Measurements from ENCODE around the gene B3GALT6.

DNA sequence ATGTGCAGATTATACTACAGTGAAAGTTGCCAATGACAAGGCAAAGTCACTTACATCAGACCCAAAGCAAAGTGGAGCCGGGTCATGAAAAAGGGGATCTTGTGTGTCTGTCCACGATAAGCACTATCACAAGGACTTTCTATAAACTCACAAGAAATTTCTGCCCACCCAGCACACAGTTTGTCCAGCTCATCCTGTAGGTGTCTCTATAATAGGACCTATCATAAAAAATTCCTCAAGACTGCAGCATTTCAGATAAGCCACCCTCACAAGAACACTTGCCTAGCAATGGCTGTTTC lies 50.3 kb downstream of the OR4F5 start:
- RRBS: no CpG with 5 or more reads among the region's 2 CpGs
CAGE:
- cytosol, long polyA plus RNA: no peak
- long polyA plus RNA: no peak
- nucleus, long polyA plus RNA: no peak

DNA sequence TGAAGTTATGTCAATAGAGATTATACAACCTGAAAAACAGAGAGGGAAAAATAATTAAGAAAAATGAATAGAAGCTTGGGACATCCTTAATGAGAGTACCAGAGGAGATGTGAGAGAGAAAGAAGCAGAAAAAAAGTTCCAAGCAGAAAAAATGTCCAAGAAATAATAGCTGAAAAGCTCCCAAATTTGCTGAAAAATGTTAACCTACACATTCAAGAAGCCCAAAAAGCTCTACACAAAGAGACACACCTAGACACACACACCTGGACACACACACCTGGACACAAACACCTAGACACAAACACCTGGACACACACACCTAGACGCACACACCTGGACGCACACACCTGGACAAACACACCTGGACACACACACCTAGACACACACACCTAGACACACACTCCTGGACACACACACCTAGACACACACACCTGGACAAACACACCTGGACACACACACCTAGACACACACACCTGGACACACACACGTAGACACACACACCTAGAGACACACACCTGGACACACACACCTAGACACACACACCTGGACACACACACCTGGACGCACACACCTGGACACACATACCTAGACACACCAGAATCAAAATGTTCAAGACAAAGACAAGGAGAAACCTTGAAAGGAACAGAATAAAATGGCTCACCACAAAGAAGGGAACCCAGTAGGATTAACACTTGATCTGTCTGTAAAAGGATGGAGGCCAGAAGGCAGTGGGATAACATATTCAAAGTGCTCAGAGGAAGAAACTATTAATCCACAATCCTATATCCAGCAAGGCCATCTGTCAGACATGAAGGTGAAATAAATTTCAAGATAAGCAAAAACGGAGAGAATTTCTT lies 84.4 kb upstream of the SAMD11 start:
- RRBS: no CpG with 5 or more reads among the region's 5 CpGs
CAGE:
- cytosol, long polyA plus RNA: no peak
- long polyA plus RNA: no peak
- nucleus, long polyA plus RNA: no peak

- RRBS: no CpG with 5 or more reads among the region's 8 CpGs
CAGE:
- cytosol, long polyA plus RNA: no peak
- long polyA plus RNA: no peak
- nucleus, long polyA plus RNA: no peak
Measured at GRCh38 chr1:875772-876006, 48.0 kb upstream of the SAMD11 start.

DNA sequence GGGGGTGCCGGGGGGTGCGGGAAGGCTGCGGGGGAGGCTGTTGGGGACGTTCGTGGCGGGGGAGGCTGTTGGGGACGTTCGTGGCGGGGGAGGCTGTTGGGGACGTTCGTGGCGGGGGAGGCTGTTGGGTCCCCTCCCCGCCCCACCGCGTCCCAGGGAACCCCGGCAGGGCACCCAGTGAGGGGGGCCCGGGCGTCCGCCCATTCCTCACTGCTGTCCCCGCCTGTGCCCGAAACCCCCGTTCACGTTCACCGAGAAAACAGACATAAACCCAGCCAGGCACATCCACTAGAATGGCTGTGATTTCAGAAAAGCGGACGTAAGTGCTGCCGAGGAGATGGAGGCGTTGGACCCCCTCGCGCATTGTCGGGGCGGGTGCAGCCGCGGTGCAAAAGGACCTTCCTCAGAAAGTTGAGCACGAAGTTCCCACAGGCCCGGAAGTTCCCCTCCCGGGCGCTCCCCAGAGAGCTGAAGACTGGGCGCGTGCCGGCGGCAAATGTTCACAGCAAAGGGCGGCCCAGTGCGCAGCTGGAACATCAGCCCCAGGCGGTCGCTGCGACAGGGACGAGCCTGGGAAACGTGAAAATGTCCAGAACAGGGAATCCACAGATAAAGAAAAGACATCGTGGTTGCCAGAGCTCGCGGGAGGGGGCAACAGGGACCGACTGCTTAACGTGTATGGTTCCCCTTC lies 18.6 kb upstream of the SAMD11 start:
- RRBS: no CpG with 5 or more reads among the region's 54 CpGs
CAGE:
- cytosol, long polyA plus RNA: no peak
- long polyA plus RNA: no peak
- nucleus, long polyA plus RNA: no peak

DNA sequence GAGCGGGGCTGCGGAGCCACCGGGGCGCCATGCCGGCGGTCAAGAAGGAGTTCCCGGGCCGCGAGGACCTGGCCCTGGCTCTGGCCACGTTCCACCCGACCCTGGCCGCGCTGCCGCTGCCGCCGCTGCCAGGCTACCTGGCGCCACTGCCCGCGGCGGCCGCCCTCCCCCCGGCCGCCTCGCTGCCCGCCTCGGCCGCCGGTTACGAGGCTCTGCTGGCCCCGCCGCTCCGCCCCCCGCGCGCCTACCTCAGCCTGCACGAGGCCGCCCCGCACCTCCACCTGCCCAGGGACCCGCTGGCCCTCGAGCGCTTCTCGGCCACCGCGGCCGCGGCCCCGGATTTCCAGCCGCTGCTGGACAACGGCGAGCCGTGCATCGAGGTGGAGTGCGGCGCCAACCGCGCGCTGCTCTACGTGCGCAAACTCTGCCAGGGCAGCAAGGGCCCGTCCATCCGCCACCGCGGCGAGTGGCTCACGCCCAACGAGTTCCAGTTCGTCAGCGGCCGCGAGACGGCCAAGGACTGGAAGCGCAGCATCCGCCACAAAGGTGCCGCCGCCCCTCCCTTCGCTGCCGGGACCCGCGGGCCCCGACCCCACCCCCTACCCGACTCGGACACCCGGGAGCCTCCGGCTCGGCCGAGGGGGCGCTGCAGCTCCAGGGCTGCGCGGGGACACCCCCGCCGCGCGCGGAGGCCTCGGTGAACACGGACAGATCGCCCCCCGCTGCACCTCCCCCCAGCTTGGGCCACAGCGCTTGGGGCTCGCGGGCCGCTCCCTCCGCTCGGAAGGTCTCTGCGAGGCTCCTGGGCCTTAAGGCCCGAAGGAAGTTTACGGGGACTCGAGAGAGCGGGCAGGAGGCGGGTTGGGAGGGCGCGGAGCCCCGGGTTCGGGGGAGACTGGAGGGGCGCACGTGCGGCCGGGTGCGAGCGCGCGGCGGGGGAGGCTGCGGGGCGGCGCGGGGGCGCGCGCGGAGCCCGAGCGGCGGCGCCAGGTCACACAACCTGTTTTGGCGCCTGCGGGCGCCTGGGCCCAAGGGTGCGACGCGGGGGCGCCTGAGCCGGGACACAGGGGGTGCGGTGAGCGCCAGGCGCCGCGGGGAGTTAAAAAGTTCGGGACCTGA lies 1.0 kb downstream of the SAMD11 start:
- RRBS: 1% methylated on average over 17 of the region's 149 CpGs
CAGE:
- cytosol, long polyA plus RNA: no peak
- long polyA plus RNA: no peak
- nucleus, long polyA plus RNA: no peak

- RRBS: 46% methylated on average over 3 of the region's 27 CpGs
CAGE:
- cytosol, long polyA plus RNA: no peak
- long polyA plus RNA: no peak
- nucleus, long polyA plus RNA: no peak
Measured at GRCh38 chr1:974541-975562, 7.0 kb downstream of the PERM1 start.

DNA sequence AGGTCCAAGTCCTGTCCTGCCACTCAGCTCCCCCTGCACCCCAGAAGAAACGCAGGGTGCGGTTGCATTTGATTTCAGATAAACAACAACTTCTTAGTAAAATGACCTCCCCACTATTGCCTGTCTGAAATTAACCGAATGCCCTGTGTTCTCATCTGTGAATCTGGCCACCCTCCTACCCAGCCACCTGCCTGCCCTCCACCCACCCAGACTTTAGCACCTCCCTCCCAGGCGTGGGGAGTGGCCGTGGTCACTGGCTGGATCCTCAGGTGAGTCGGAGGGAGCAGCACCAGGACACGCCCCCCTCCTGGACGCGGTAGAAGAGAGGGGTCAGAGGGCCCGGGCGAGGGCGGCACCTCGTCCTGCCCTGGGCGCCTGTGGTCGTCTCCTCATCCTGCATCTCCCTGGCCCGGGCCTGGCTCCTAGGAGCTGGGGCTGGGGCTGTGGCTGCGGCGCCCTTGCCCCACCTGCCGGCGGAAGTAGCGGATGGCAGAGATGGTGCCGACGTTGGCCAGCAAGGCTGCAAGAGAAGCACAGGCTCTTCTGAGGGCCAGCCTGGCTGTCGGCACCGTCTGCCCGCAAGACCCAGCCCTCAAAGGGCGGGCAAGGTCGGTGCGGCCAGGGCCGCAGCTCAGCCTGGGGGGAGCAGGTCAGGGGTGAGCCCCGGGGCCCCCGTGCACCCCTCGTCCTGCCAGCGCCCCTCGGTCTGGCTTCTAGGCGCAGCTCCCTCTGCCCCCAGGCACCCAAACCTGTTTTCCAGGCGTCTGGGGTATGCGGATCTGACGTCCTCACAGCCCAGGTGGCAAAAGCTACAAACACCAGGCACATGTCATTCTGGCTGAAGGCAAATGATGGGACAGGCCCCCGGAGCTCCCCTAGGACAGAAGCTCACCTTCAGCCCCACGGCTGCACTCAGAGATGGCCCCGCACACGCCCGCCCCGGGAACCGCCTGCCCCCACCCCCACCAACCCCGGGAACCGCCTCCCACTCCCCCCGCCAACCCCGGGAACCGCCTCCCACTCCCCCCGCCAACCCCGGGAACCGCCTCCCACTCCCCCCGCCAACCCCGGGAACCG lies 5.8 kb downstream of the PERM1 start:
- RRBS: 3% methylated on average over 15 of the region's 57 CpGs
CAGE:
- cytosol, long polyA plus RNA: no peak
- long polyA plus RNA: no peak
- nucleus, long polyA plus RNA: no peak

GRCh38 chr1:1061875-1062482 lies 12.1 kb downstream of the RNF223 start:
- RRBS: 9% methylated on average over 4 of the region's 17 CpGs
CAGE:
- cytosol, long polyA plus RNA: no peak
- long polyA plus RNA: no peak
- nucleus, long polyA plus RNA: no peak

DNA sequence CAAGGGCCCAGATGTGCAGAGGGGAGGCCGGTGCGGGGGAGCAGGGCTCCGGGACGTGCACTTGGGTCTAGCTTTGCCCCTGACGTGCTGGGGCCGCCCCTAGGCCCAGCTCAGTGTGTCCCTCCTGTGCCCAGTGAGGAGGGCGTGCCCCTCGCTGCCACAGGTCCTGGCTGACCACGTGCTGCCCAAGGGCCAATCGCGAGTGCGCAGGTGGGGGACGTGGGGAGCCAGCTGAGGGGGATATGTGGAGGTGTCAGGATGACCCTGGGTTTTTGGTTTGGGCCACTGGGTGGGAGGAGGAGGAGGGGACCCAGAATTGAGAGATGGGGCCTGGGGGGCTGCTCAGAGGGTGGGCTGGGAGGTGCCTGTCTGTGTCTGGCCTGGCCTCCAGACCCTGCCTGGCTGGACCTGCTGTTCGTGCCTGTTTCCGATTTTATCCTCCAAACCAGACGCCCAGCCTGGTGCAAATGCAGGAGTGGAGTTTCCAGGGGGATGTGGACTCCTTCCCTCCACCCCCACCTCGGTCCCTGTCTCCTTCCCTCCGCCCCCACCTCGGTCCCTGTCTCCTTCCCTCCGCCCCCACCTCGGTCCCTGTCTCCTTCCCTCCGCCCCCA lies 6.1 kb upstream of the RNF223 start:
- RRBS: 0% methylated on average over 1 of the region's 22 CpGs
CAGE:
- cytosol, long polyA plus RNA: no peak
- long polyA plus RNA: no peak
- nucleus, long polyA plus RNA: no peak

DNA sequence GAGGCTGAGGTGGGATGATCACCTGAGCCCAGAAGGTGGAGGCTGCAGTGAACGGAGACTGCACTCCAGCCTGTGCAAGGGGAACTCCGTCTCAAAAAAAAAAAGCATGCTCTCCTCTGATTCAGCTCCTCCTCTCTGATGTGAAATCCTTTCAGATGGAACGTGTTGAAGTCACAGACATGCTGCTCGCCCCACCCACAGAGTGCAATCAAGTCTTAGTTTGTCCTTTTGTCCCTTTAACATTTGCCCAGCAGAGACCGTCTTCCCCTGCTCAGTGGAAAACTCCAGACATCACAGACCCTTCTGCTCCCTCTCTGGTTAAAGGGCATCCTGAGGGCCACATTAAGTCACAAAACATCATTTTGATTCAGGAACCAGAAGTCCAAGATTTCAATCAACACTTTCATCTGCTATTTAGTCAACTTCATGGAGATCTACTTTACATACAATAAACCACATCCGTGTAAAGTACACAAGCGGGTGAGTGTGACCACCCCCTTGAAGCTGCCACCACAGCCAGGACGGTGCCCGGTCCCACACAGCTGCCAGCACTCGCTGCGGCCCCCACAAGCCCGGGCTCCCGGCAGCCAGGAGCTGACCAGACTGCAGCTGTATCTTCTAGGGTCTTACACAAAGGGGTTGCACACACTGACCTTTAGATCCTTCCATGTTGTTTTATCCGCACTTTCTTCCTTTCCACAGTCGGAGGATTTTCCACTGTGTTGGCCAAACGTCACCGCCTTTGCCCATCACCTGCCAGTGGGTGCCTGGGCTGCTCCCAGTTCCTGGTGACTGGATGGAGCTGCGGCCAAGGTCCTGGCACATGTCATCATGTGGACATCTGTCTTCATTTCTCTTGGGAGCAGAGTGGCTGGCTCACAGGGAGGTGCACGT lies 19.1 kb upstream of the RNF223 start:
- RRBS: 97% methylated on average over 4 of the region's 19 CpGs
CAGE:
- cytosol, long polyA plus RNA: no peak
- long polyA plus RNA: no peak
- nucleus, long polyA plus RNA: no peak

DNA sequence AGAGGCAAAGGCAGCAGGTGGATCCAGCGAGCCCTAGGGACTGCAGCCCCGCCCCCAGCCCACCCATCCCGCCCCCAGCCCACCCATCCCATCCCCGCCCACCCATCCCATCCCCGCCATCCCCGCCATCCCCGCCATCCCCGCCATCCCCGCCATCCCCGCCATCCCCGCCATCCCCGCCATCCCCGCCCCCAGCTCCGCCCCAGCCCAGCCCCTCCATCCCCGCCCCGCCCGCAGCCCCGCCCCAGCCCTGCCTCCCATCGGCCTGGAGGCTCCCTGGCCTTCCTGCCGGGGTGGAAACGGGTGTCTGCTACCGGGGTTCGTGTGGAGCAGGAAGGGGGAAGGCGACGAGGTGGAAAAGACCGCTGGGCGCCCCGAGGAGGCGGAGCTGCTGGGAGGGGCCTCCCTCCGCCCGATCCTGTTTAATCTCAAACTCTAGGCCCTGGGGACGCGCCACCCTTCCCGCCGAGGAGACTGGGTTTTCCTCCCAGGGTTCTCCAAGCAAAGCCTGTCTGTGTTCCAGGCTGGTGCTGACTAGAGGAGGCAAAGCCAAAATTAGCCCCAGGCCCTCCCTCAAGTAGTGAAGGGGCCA lies 16.3 kb upstream of the TTLL10 start:
- RRBS: no CpG with 5 or more reads among the region's 35 CpGs
CAGE:
- cytosol, long polyA plus RNA: no peak
- long polyA plus RNA: no peak
- nucleus, long polyA plus RNA: no peak

- RRBS: 96% methylated on average over 7 of the region's 31 CpGs
CAGE:
- cytosol, long polyA plus RNA: no peak
- long polyA plus RNA: no peak
- nucleus, long polyA plus RNA: no peak
Measured at GRCh38 chr1:1221389-1222255, 7.7 kb upstream of the TNFRSF4 start.

DNA sequence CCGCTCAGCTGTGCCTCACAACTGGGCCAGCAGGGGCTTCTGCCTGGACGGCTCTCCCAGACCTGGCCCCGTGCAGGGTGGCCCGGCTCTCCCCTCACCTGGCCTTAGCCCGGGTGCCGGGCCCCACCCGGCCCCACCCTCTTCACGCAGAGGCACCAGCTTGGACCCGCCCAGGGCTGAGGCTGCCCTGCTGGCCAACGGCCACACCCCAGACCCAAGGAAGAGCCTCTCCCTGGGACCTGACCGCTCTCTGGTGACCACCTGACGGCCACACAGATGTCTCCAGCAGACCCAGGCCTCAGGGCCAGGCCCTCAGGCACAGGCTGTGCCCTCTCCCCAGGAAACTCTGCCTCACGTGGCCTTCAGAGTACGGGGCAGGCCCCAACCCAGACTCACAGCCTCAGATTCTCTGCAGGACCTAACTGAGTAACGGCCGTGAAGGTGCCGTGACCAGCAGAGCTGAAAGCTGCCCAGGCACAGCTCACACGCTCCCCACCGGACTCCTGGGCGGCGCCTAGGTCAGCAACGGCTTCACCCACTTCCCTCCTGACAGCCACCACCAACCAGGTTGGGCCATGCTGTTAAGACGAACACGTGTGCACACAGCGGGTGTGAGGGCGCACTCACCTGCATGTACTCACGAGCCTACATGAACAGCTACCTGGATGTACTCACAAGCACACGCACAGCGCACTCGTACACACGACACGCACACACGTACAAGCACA lies 8.5 kb upstream of the TNFRSF4 start:
- RRBS: no CpG with 5 or more reads among the region's 33 CpGs
CAGE:
- cytosol, long polyA plus RNA: no peak
- long polyA plus RNA: no peak
- nucleus, long polyA plus RNA: no peak

DNA sequence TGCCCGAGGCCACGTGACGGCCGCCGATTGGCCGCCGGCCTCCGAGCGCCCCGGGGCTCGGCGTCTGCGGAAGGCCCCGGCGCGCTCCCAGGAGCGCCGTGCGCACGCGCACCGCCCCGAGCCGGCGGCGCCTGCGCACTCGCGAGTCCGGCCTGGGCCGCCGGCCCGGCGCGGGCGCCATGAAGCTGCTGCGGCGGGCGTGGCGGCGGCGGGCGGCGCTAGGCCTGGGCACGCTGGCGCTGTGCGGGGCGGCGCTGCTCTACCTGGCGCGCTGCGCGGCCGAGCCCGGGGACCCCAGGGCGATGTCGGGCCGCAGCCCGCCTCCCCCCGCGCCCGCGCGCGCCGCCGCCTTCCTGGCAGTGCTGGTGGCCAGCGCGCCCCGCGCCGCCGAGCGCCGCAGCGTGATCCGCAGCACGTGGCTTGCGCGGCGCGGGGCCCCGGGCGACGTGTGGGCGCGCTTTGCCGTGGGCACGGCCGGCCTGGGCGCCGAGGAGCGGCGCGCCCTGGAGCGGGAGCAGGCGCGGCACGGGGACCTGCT lies at the start of gene B3GALT6:
B3GALT6 (plus strand) TSS at position 138 of the 538 bp plus-strand sequence.
- RRBS: 1% methylated on average over 26 of the region's 99 CpGs
CAGE:
- cytosol, long polyA plus RNA: no peak
- long polyA plus RNA: no peak
- nucleus, long polyA plus RNA: no peak

GRCh38 chr1:1234462-1235248 lies 2.6 kb downstream of the B3GALT6 start:
- RRBS: no CpG with 5 or more reads among the region's 34 CpGs
CAGE:
- cytosol, long polyA plus RNA: no peak
- long polyA plus RNA: no peak
- nucleus, long polyA plus RNA: no peak

GRCh38 chr1:1281356-1282396 lies 1.4 kb downstream of the SCNN1D start:
- RRBS: 54% methylated on average over 13 of the region's 31 CpGs
CAGE:
- cytosol, long polyA plus RNA: no peak
- long polyA plus RNA: no peak
- nucleus, long polyA plus RNA: no peak

DNA sequence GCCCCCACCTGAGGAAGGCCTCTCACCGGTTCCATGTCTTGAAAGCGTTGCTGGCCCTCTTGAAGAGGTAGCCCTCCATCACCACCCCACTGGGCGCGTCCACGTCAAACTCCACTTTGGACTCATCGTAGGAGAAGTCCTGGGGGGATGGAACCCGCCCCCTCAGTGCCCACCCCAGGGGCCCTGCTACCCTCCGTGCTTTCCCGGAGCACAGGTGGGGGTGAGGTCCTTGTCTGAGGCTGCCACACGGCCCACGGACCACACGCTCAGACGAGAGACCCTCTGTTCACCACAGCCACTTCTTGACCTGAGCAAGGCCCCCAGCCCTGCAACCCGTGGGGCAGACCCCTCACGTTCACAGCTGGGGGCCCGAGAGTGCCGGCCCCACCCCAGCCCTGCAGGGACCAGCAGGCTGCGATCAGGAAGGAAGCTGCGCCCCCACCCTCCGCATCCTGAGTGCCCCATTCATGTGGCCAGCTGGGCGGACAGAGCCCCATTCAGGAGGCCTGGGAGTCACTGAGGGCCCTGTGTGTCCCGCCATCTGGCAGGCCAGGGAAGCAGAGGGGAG lies 9.1 kb downstream of the ACAP3 start:
- RRBS: no CpG with 5 or more reads among the region's 22 CpGs
CAGE:
- cytosol, long polyA plus RNA: no peak
- long polyA plus RNA: no peak
- nucleus, long polyA plus RNA: no peak

DNA sequence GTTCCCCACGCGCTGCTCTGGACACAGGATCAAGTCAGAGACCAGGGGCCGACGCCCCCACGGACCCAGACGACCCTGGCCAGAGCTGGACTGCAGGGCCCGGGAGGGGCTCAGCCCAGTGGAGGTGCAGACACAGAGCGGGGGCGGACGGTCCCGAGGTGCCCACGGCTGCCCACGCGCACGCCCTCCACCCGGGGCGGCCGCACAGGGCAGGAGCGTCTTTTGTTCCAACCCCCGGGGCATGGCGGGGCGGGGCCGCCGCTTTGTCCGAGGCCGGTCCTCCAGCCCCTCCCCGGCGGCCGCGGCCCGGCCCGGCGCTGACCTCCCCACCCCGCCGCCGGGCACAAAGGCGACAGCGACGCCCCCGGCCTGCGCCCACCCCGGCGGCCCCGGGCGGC lies 364 bp downstream of the ACAP3 start:
- RRBS: under 1% methylated on average over 15 of the region's 45 CpGs
CAGE:
- cytosol, long polyA plus RNA: no peak
- long polyA plus RNA: no peak
- nucleus, long polyA plus RNA: no peak

DNA sequence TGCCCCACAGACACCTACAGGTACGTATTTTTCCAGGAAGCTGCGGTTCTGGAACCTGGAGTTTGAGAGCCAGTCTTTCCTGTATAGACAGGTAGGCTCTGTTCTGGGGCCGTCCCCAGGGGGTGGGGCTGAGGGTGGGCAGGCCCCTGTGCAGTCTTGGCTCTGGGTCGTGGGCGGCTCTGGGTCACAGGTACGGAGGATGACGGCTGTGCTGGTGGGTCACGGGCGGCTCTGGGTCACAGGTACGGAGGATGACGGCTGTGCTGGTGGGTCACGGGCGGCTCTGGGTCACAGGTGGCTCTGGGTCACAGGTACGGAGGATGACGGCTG lies 2.2 kb downstream of the PUSL1 start:
- RRBS: no CpG with 5 or more reads among the region's 15 CpGs
CAGE:
- cytosol, long polyA plus RNA: no peak
- long polyA plus RNA: no peak
- nucleus, long polyA plus RNA: no peak

GRCh38 chr1:1311185-1311715 lies 2.9 kb downstream of the PUSL1 start:
- RRBS: no CpG with 5 or more reads among the region's 12 CpGs
CAGE:
- cytosol, long polyA plus RNA: no peak
- long polyA plus RNA: no peak
- nucleus, long polyA plus RNA: no peak